REH cell (cell line): ENCODE measurements around a stretch of chr3.

DNA sequence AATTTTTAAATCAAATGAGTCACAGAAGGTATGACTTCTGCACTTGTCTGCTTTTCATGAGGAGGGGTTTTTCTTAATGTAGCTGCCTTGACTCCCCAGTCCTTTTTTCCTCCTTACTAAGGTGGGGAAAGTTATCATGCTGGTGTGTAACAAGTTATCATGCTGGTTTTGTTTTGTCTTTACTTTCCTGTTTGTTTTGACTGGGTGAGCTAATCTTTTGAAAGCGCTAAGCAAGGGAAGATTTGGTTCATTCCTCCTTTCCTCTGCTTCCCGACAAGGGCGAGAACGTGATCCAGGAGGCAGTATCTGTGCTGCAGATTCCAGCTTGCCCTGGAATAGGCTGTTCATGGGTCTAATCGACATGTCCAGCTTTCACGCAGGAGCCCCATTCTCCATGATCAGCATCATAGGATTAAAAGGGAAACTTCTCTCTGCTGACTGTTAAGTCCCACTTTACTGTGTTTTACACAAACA is 152.0 kb downstream of the CHL1 start:
- PRO-cap, result no peak

DNA sequence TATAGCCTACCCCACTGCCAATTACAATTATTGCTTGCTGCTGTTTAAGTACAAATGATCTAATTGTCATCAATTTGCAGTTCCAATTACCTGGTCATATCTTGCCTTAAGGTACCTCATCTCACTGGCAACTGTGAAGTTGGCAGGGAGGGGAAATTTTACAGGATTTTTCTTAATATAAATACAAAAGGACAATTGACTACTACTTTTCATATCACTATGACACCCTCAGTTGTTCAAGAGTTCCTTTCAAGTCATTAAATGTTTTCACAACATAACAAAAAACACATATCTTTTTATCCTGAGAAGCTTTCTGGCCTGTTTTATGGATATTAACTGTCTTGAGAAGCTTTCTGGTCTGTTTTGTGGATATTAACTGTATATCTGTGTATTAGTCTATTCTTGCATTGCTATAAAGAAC is 213.4 kb upstream of the CNTN4 start:
- PRO-cap, result no peak

DNA sequence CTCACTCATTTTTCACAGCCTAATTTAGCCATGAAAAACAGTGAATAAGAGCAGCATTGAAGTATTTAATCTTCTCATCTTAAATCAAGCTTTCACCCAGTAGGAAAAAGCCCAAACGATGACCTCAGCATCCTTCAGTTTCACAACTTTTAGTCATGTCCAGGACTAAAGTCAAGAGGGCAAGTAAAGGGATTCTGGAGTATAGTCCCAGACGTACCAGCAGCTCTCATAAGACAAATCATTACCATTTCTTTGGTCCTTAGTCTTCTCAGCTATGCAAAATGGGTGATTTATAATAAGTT is 237.3 kb downstream of the IL5RA start:
- PRO-cap, result no peak

- PRO-cap, result no peak
Observed at GRCh38 chr3:3800681-3801010, 1.4 kb downstream of the LRRN1 start.

GRCh38 chr3:4311375-4311976 is 8.3 kb downstream of the SETMAR start:
- PRO-cap, result no peak

DNA sequence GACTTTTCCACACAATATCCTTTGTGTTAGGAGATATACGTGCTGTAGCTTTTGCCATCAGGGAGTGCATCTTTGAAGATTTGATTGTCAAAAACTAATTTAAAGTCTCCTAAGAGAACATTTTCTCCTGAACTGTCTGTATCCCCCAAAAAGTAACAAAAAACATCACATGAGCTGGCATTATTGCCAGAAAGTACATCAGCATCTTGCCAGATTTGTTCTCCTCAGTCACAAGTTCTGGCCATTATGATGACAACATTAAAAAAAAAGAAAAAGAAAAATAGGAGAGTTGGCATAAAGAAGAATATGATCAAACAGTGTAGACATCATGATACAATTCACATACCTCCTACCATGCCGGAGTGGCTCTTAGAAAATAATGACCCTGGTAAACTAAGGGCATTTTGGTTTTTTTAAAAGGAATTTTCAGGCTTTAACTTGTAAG is 37.8 kb downstream of the SETMAR start:
- PRO-cap, result no peak

DNA sequence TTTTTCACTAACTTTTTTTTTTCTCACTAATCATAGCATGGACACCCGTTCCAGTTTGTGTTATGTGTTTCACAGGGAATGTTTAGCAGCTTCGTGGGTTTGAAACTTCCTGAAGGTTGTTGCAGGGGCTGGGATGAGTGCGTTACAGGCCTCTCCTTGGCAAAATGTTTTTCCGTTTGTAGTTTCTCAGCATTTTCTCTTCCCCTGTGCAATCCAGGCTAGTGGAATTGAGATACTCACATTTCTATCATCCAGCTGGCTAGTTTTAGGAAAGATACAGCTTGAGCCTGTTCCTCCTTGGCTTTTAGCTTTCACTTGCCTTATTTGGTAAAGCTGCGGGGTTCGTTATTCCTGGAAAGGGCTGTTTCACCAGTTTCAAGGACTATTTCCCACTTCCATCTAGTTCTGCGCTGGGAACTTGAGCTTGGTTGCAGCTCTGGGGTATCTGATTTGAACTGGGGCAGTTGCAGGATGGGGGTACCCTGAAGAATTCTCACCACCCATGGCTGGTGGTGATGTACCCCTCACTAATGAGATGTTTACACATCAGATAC is 90.3 kb downstream of the ITPR1 start:
- PRO-cap, result no peak

- PRO-cap, result no peak
Observed at GRCh38 chr3:4683195-4683994, 190.2 kb downstream of the ITPR1 start.

DNA sequence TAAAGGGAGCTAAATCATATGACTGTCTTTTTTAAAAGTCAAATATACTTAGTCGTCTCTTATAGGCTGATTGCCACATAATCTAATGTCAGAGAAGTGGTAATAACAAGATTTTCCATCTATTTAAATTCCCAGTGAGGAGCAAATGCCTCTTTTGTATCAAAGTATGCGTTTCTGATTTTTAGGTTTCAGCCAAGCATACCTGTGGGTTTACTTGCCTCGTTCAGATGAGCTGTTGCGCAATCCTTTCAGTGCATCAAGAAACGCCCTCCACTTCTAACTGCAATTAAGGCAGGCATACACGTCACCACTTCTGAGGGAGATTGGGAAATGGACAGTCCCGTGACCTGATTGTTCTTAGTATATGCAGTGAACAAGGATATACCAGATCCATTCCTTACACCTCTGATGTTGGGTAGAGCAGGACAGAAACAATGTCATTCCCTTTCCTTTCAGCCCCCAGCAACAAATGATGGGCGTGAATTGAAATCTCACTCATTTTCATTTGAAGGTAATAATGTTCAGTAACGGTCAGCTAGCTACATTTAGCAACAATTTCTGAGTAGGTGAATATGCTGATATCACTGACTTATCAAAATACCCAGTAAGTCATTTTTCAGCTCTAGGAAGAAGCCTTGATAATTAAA is 219.0 kb downstream of the ITPR1 start:
- PRO-cap, result no peak

DNA sequence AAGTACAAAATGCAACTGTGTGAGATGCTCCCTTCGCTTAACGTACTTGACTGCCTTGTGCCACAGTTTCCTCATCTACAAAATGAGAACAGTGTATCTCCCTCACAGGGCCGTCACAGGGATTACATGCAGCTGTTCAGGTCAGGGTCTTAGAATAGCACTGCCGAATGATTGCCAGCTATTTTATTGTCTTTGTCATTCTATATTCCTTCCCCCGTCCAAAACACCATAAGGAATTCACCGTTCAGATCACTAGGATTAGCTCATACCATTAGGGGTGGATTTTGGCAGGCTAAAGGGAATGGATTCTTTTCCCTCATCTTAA is 171.9 kb upstream of the BHLHE40 start:
- PRO-cap, result no peak

DNA sequence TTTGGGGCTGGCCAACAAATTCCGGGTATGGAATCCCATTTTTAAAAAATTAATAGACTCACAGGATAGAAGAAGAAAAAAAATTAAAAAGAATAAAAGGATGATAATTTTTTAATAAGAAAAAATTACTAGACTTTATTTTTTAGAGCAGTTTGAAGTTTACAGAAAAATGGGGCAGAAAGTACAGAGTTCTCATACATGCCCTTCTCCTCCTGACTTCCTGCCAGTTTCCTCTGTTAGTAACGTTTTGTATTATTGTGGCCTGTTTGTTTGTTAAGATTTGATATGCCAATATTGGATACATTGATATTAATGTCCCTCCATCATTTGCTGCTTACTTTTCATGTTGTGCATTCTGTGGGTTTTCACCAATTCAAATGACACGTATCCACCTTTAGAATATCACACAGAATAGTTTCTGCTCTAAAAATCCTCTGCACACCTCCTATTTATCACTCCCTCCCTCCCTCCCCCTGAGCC is 149.8 kb upstream of the BHLHE40 start:
- PRO-cap, result no peak

DNA sequence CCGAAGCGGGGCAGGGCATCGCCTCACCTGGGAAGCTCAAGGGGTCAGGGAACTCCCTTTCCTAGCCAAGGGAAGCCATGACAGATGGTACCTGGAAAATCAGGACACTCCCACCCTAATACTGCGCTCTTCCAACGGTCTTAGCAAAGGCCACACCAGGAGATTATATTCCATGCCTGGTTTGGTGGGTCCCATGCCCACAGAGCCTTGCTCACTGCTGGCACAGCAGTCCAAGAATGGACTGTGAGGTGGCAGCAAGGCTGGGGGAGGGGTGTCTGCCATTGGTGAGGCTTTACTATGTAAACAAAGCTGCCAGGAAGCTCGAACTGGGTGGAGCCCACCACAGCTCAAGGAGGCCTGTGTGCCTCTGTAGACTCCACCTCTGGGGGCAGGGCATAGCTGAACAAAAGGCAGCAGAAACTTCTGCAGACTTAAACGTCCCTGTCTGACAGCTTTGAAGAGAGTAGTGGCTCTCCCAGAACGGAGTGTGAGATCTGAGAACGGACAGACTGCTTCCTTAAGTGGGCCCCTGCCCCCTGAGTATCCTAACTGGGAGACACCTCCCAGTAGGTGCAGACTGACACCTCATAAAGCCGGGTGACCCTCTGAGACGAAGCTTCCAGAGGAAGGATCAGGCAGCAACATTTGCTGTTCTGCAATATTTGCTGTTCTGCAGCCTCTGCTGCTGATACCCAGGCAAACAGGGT is 13.2 kb upstream of the BHLHE40 start:
- PRO-cap, result no peak

GRCh38 chr3:4980058-4981158 is 1.2 kb downstream of the BHLHE40 start:
- PRO-cap, result no peak

- PRO-cap, result unidirectional peak, minus-strand start at chr3:4984330
Observed at GRCh38 chr3:4983869-4984601, 4.8 kb downstream of the BHLHE40 start.

DNA sequence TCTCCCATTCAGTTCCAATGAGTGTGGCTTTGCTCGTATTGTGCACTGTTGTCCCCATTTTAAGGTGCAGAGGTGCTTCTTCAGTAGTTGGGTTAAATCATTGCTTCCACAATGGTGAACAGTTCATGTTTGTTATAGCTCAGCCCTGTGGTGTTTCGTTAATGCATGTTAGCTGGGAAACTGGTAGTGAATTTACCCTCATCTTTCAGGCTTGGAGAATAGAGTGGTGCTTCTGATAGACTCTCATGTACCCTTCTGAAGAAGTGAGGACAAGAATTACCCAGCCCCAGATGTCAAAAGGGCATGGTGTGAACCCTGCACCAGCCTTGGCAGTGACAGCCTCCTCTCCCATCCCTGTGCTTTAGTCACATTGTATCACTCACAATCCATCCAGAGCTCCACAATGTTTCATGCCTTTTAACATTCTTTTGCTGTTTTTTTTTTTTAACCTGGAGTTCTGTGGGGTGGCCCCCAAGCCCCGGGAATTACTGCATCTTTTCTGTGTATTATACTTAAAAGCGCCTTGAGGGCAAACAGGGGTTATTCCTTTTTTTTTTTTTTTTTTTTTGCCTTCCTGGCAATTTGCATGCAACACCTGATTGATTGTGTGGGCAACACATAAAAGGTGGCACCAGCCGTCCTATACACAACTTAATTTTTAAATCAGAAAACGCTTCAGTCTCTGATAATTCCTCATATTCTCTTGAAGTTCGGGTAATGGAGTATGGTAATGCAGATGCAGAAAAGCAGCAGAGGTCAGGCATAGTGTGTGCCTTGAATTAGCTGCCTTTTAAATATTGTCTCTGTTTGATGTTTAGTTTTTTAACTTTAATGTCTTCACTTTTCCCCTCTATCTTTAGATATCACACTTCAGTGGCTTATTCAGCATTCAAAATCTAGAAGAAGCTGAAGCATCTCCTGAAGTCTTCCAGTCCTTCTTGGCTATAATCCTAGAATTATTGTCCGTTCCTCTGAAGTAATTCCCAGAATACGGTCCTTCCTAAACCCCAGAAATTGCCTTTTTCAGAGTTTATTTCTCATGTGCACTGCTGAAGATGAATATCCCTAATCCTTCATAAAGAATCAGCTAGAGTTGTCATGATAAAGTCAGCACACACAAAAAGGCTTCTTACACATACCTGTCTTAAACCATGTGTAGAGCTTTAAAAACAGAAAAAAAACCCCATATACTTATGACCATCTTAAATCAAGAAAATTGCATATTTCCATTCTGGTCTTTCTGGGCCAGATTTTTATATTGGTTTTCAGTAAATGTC is 9.3 kb upstream of the EDEM1 start:
- PRO-cap, result no peak

- PRO-cap, result no peak
Observed at GRCh38 chr3:5194648-5195519, 7.4 kb downstream of the EDEM1 start.

DNA sequence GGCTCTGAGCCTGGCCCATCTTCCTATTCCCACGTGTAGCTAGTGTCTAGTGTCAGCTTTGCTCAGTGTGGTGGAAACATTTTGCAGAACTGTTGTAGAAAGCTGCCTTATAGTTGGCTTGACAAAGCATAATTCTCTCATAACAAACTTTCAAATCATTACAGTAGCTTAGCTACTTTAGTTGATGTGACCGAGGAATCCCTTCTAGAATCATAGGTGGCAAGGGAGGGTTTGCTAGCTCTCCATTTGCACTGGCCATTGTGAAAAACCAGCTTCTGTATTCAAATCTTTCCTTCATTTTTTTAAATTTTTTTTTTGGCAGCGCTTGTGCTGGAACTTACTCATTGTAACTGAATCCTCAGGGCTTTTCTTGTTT is 31.0 kb downstream of the EDEM1 start:
- PRO-cap, result no peak

DNA sequence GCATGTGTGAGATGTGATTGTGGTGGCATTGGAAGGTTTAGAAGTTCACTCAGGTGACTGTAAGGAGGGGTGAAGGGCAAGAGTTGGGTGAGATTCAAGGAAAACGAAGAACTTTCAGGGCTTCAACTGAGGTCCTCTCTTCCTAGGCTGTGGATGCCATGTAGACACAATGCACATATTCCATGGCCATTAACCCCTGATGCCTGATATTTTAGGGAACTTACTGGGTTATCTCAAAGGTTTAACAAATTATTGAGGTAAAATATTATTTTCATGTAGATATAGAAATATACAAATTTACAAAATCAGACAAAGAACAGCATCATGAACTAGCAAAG is 447.7 kb downstream of the GRM7 start:
- PRO-cap, result no peak

DNA sequence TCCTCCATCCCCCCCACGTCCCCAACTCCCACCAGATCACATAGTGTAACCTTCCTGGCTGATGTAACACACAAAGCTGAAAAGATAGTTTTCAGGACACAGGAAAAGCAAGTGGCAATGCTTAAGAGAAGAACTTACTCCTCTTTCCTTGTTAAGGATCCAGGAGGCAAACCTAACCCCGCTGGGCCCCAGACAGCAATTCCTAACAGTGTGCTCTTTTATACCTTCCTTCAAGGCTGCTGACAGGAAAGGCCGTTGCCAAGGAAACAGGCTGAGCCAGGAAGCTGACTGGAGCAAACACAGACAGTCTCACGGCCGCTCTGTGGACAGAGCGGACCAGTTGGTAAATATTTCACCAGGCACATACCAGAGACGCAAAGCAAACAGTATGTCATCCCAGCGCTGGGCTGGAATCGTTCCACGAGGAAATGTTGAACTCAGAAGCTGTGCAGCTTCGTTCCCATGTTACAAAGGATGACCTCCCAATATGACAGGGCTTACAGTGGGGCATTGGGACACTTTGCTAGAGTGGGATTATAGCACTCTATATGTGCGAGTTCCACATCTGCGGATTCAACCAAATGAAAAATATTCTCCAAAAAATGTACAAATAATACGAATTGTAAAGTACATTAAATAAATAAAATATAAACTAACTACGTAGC is 57.3 kb upstream of the LMCD1 start:
- PRO-cap, result no peak

GRCh38 chr3:8488338-8488797 is 13.3 kb upstream of the LMCD1 start:
- PRO-cap, result no peak